Glomerular endothelial cell (primary cell): ENCODE results near the gene ZBTB7B.

DNA sequence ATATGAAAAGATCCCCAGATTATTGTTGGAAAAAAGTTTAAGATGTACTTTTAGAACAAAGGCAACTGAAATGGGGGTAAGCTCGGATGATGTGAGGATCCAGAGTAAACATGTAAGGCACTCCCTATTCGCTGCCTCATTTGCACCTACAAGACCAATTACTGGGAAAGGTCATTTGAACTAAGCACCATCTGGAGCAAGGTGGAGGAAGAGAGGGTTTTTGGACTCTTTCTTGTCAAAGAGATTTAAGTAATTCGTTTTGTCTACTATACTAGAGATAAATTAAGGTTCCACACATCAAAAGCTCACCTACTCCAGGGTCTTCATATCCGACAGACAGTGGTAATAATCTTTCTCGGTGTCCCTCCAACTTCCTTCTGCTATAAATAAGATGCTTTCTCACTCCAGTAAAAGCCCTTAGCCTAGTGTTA, 610 bp upstream of the FLAD1 start:
- RAMPAGE, long total RNA = no peak

DNA sequence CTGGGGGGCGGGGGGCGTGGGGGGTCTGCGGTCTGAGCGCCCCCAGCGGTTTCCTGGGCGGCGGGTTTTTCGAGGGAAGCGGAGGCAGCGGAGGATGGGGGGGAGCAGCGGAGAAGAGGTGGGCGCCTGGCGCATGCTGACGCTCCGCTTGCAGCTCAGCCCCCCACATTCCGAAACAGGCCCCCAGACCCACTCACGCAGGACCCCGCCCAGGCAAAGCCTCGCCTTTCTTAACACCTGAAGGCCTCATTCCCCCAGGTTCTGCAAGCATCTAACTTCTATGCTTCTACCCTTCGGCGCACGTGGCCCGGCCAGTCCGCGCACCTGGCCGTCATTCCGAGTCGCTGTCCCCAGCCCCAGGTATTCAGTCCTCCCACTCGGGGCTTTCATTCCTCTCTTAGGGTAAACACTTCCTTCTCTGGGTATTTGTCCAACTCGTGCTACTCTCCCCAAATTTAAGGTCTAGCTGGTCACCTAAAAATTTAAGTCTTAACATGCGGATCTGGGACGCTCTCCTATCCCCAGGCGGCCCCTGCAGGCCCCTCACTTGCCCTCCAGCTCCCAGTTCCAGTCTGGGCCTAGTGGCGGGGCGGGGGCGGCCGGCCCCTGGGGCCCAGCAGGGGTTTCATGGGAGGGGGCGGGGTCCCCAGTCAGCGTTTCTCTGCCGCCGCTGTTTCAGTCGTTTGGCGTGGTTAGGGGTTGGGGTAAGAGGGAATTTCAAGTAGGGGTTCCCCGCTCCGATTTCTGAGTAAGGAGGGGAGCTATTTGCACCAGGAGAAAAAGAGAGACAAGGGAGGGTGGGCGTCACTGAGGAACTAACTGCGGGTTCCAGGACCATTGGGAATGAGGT, 2.8 kb upstream of the ZBTB7B start:
- RAMPAGE, long total RNA = no peak

DNA sequence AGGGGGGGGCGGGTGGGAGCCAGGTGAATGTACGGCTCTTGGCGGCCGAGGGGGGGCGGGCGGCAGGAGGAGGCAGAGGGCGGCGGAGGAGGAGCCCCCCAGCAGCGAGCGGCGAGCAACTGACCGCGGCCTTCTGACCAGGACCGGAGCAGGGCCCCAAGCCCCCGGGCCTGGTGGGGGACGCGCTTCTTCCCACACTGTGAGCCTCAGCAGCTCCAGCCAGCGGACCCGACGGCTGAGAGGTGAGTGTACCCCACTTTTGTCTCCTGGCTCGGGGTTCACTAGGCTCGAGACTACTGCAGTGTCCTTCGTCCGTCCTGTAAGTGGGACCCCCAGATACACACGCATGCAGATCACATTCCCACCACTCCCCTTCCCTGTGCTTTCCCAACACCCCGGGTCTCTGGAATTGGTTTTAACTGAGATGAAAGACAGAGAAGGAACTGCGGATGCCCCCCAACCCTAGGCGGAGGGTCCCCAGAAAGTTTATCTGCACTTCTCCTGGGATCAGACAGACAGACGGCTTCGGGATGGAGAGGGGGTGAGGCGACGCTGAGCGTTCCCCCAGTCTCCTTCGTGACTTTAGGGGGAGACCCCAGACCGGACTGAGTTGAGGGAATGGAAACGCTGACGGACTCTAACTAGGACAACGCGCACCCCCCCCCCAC, at the start of gene ZBTB7B:
Gene ZBTB7B (plus strand): TSS at position 101 of the 668 bp plus-strand sequence.
- RAMPAGE, long total RNA = no peak

- RAMPAGE, long total RNA = no peak
Observed at GRCh38 chr1:155004457-155004898, 1.9 kb downstream of the ZBTB7B start.

- RAMPAGE, long total RNA = no peak
Observed at GRCh38 chr1:155016953-155017902, 14.6 kb downstream of the ZBTB7B start.

GRCh38 chr1:155017903-155018164, 15.2 kb downstream of the ZBTB7B start:
- RAMPAGE, long total RNA = no peak

DNA sequence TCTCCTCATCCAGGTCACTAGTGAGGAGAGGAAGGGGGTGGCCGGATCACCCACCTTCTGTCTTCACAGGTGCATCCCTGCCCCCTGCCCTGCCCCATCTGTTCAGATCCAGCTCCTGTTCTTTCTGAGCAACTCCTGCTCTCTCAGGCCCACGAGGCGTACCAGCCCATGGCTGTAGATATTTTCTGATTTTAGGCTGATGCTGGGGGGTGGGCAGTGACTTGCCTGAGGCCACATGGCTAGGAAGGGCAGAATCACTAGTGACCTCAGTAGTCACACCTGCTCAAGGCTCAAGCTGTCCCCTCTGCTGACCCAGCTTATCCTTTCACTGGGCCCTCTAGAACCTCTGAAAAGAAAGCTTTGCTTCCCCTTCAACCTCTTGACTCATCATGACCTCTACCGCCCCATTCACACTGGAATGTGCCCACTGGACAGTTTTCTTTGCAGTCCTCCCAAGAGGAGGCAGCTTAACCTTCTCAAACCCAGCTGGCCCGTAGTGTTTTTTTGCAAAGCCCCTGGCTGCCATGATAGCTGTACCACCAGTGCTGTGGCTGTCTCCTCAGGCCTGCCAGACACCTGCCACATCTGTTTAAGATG, 14.7 kb downstream of the DCST2 start:
- RAMPAGE, long total RNA = no peak

DNA sequence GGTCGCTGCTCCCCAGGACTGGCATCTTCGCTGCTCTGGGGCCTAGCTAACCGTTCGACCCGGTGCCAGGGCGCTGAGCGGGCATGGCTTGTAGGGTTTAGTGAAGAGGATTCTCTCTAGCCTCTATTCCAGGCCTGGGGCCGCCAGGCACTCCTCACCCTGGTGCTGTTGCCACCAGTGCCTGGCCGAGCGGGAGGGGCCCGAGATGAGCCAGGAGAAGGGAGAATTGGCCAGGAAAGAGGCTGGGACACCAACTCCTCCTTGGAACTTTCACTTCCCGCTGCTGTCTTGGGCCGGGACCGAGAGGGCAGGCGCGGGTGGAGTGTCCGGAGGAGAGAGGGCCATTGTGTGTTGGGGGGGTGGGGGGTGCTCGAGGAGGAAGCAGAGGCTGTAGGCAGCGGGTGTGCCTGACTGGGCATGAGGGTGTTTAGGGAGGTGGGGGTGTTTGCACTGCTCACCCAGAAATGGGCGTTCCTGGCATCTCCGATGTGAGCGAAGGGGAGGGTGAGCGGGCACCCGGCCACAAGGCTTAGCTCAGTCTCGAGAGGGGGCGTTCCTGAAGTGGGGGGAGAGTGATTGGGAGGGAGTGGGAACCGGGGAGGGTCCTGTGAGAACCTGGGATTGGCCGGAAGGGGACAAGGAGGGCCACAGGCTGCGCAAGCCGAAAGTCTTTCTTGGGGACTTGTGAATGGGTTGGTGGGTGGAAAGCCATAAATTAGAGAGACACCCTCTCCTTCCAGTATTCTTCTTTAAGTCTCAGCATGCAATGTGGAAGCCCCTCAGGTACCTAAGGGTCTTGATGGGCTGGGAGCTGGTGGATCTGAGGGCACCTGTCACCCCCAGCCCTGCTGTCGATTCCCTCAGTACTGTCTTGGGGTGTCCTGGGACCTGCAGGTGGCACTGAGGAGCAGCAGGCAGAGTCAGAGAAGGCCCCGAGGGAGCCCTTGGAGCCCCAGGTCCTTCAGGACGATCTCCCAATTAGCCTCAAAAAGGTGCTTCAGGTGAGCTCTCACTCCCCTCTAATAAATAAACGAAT, 979 bp downstream of the ADAM15 start:
- RAMPAGE, long total RNA = no peak

DNA sequence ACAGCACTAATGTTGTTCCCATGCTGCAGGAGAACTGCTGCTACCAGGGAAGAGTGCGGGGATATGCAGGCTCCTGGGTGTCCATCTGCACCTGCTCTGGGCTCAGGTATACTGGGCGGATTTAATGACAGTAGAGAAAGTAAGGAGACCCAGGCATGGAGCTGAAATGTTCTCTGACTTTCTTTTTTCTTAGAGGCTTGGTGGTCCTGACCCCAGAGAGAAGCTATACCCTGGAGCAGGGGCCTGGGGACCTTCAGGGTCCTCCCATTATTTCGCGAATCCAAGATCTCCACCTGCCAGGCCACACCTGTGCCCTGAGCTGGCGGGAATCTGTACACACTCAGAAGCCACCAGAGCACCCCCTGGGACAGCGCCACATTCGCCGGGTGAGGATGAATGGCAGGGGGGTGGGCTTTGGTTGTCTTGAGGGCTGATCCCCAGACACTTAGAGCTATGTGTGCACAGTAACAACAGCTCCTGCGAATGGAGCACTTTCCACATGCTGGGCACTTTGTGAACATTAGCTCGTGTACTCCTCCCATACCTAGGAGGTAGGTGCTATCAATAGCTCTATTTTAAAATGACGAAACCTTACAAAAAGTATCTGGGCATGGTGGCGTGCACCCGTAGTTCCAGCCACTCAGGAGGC, 3.1 kb downstream of the ADAM15 start:
- RAMPAGE, long total RNA = no peak

DNA sequence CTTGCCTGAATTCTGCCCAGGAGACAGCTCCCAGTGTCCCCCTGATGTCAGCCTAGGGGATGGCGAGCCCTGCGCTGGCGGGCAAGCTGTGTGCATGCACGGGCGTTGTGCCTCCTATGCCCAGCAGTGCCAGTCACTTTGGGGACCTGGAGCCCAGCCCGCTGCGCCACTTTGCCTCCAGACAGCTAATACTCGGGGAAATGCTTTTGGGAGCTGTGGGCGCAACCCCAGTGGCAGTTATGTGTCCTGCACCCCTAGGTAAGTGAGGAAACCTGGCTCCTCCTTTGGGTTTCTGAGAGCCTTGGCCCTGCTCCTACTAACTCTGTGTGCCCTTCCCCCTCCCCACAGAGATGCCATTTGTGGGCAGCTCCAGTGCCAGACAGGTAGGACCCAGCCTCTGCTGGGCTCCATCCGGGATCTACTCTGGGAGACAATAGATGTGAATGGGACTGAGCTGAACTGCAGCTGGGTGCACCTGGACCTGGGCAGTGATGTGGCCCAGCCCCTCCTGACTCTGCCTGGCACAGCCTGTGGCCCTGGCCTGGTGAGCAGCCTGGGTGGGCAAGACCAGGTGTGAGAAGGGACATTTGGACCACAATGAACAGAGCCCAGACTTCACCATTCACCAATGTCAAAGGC, 5.5 kb upstream of the EFNA4 start:
- RAMPAGE, long total RNA = no peak

DNA sequence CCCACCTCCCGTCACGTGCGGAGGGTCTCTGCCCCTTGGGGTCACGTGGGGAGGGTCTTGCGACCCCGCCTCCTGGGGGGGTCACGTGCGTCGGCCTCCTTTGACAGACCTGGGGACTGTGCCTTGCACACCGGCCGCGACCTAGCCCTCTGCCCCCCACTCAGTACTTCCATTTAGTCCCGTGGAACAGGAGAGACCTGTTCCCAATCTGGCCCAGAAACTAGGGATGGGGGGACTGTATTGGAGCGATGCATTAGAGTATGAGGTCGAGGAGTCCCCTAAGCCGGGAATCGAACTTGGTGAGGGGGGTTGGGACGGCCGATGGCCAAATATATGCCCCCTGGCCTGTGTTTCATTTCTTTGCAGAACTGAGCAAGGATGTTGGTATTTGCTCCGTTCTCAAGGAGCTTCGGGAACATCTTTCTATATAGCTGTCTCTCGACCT, 2.4 kb downstream of the EFNA3 start:
- RAMPAGE, long total RNA = no peak

DNA sequence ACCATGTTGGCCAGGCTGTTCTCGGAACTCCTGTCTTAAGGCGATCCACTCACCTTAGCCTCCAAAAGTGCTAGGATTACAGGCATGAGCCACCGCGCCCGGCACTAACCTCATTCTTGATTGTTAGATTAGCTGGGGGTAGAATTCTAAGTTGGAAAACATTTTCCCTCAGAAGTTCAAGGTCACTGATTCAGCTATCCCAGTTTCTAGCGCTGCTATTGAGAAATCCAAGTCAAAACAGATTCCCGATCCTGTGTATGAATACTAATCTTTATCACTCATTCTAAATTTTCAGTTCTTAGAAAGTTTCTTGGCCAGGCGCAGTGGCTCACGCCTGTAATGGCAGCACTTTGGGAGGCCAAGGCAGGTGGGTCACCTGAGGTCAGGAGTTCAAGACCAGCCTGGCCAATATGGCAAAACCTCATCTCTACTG, 24.3 kb upstream of the EFNA1 start:
- RAMPAGE, long total RNA = no peak

GRCh38 chr1:155125843-155125961, 2.0 kb upstream of the EFNA1 start:
- RAMPAGE, long total RNA = no peak

GRCh38 chr1:155134139-155134879, 1.3 kb upstream of the SLC50A1 start:
- RAMPAGE, long total RNA = no peak

GRCh38 chr1:155135944-155136203, 222 bp downstream of the SLC50A1 start:
- RAMPAGE, long total RNA = no peak

GRCh38 chr1:155177093-155177740, 3.6 kb downstream of the TRIM46 start:
- RAMPAGE, long total RNA = no peak

DNA sequence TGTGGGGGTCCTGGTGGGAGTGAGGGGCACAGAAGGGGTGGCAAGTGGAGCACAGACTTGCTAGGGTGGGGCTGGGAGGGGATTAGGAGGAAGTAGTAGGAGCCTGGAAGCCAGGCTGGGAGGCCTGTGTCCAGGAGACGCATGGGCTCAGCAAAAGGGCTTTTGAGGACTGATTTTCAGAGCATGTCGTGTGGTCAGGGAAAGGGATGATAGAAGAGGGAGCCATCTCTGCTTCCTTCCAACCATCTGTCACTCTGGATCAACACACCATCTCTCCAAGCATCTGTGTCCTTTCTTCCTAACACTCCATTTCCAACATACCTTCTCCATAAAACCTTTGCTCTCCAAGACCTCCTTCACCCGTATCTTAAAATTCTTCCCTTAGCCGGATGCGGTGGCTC, 8.5 kb downstream of the TRIM46 start:
- RAMPAGE, long total RNA = no peak

DNA sequence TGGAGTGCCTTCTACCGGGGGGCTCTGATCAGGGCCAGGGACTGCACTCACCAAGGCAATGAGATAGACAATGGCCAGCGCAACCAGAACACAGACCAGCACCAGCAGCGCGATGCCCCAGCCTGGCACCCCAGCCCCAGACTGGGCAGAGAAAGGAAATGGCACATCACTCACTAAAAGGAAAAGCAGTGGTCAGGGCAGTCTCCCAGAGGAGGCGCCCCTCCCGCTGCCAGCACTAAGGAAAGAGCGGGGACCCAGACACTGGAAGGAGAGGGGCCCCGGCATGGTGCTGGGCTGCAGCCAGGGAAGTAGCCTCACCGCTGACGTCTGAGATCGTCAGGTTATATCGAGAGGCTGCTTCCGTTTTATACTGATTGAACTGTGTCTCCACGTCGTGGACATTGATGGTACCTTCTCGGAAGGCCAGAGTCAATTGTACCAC, 13.8 kb downstream of the TRIM46 start:
- RAMPAGE, long total RNA = no peak

DNA sequence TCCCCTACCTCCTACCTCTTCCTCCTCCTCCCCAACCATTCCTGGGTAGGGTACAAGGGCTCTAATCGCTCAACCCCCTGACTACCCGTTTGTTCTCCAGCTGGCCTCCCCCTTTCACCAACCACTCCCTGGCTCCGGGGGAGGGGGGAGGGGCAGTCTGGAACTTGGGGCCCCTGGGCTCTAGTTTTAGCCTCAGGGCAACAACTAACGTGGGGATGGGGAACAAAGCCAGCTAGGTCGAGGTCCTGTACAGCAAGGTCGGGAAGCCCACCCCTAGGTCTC, 14.7 kb downstream of the THBS3 start:
- RAMPAGE, long total RNA = no peak

DNA sequence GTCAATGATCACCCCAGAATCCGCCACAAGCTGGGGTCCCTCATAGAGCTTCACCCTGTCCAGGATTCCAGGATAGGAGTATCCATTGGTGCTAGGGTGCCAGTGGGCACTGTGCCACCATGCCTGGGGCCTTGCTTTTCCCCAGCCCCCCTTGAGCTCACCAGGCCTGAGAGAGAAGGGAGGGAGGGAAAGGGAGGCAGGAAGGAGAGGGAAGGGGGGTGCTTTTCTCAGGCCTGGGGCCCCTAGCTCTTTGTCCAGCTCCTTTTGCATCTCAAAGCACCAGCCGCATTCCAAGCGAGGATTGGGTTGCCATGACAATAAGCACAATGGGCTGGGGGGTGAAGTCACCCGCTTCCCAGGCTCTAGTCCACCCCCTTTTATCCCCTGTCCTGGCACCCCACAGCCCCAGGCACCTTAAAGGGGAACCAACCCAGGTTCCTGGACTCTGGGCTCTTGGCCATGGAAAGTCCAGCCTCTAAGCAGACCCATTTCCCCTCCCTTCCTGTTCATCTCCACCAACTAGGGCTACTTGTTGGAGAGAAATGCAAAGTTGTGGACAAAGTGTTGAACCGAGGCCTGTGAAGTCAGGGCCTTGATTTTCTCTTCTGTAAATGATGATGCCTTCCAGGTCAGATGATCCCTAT, 11.5 kb downstream of the THBS3 start:
- RAMPAGE, long total RNA = no peak